Esophagus squamous epithelium (tissue), 4 donors: ENCODE measurements around the genes GDF10, ARHGAP22, DRGX, C10orf53 and OGDHL.

GRCh38 chr10:46756855-46757324 lies 154.3 kb upstream of the PTPN20 start:
- PRO-cap: no peak
- RAMPAGE, long total RNA, 4 experiments: no peak in any of the 4 experiments

DNA sequence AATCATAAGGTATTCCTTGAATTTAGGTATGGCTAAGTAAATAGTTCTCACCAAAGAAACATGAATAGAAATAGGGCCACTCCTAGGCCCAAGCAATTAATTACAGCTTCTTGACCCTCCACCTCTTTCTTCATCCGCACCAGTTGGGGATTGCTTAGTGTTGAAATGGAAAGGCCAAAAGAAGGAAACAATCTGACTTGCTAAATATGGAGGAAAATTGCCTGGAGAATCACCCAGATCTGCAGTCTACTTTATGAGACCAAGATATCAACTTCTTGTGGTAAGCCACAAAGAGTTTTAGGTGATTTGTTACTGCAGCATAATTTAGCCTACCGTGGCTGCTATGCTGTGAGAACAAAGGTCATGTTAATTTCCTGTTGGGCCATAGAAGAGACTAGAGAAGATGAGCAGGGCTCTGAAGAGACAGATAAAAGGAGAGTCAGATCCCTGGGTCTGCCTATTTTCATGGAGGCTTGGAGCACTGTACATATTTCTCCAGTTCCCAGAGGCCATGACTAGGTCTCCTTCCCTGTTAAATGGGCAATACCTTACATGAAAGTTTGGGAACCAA lies 93.4 kb upstream of the GDF10 start:
- PRO-cap: no peak
- RAMPAGE, long total RNA, 4 experiments: no peak in any of the 4 experiments

- PRO-cap: no peak
- RAMPAGE, long total RNA, 4 experiments: no peak in any of the 4 experiments
These were observed at the start of gene GDF10 for GRCh38 chr10:47299939-47300979. Gene GDF10 (plus strand): TSS chr10:47300197.

GRCh38 chr10:47406521-47407007 lies 22.5 kb upstream of the ZNF488 start:
- PRO-cap: bidirectional peak, plus-strand start at chr10:47407104, minus-strand start at chr10:47406853
- RAMPAGE, long total RNA, 4 experiments: no peak in any of the 4 experiments

GRCh38 chr10:47762600-47762996 lies 794 bp downstream of the SYT15B start:
- PRO-cap: no peak
- RAMPAGE, long total RNA, 4 experiments: no peak in any of the 4 experiments

GRCh38 chr10:48130593-48131224 lies 131.1 kb upstream of the FAM25C start:
- PRO-cap: no peak
- RAMPAGE, long total RNA, 4 experiments: no peak in any of the 4 experiments

DNA sequence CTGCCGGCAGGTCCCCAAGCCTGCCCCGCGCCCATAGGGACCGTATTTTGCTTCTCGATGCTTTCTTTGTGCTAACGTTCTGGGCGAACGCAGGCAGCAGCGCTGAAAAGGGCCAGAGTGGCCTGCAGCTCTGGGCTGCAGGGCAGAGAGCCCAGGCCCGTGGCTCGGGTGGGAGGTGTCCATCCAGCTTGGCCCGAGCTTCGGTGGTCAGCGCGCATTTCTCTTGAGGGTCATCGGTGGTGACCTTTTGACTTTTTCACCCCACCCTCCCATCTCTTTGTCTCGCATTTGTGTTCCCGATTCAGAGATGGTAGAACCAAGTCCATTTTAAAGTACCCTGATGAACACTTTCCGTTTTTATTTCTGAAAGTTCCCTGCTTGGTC lies 771 bp downstream of the MAPK8 start:
- PRO-cap: no peak
- RAMPAGE, long total RNA, 4 experiments: no peak in any of the 4 experiments

- PRO-cap: bidirectional peak, plus-strand start at chr10:48334102, minus-strand start at chr10:48333963
- RAMPAGE, long total RNA, 4 experiments: start-site peak on the minus strand in 1 of 4 experiments, at chr10:48333911-48333965 at its widest, 8 reads per replicate
These were observed 27.4 kb downstream of the MAPK8 start for GRCh38 chr10:48333828-48334351.

DNA sequence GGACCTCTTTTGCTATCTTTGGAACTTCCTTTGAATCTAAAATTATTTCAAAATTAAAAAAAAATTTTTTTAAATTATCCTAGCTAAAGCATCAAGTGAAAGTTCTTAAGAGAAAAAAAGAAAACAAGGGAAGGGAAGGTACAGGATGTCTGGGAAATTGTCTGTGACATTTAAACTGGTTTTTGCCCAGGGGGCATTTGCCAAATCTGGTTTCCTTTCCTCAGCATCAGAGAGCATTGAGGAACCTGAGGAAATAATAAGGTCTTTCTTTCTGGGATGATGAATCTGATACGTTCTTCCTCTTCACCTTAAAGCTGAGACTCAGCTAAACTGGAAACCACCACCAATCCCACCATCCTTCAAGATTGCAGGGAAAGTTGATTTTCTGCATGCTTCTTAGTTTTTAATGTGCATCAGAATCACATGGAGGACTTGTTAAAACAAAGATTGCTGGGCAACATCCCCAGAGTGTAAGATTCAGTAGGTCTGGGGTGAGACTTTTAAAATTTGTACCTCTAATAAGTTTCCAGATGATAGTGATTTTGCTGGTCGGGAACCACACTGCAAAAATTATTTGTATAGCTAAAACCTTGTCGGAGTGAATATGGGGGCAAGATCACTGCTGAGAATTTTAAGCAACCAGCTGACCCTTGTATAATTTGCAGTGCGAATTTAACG lies 47.8 kb downstream of the MAPK8 start:
- PRO-cap: no peak
- RAMPAGE, long total RNA, 4 experiments: no peak in any of the 4 experiments

DNA sequence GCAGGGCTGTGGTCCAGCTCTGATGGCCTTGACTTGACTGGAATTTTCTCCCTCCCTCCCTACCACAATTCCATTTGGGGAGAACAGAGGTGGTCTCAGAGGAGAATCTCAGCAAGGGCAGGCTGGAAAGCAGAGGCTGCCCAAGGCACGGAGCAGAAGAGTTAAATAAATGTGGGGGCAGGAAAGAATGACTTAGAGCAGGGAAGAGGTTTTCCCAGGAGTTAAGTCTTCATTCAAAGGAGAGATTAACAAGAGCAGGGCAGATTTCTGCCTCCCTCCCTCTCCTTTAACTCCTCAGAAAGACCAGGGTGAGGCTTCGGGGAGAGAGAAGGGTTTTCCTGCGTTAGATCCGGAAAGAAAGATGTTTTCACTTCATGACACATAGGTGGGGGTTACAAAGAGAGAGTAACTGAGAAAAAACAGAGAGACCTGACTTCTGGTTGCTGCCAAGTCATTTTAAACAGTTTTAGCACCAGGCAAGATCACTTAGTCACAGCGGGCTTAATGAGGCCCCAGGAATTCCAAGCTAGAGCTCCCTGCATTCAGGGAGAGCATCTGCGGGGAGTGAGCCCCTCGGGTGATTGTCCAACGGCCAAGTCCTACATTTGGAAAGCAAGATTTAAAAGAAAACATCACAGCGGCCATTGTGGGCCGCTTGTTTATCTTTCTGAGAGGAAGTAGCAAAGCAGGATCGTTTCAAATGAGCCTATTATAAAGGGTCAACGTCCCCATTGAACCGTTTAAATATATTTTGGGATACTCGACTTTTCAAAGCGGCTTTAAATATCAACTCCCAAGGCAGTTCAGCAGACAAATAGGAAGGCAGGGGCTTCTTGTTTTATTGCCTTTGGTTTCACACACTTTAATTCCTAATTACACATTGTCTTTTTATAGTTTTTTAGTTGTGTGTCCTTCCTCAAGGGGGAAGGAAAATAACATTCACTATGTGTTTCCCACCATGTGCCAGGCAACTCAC lies 78.5 kb downstream of the ARHGAP22 start:
- PRO-cap: no peak
- RAMPAGE, long total RNA, 4 experiments: no peak in any of the 4 experiments

DNA sequence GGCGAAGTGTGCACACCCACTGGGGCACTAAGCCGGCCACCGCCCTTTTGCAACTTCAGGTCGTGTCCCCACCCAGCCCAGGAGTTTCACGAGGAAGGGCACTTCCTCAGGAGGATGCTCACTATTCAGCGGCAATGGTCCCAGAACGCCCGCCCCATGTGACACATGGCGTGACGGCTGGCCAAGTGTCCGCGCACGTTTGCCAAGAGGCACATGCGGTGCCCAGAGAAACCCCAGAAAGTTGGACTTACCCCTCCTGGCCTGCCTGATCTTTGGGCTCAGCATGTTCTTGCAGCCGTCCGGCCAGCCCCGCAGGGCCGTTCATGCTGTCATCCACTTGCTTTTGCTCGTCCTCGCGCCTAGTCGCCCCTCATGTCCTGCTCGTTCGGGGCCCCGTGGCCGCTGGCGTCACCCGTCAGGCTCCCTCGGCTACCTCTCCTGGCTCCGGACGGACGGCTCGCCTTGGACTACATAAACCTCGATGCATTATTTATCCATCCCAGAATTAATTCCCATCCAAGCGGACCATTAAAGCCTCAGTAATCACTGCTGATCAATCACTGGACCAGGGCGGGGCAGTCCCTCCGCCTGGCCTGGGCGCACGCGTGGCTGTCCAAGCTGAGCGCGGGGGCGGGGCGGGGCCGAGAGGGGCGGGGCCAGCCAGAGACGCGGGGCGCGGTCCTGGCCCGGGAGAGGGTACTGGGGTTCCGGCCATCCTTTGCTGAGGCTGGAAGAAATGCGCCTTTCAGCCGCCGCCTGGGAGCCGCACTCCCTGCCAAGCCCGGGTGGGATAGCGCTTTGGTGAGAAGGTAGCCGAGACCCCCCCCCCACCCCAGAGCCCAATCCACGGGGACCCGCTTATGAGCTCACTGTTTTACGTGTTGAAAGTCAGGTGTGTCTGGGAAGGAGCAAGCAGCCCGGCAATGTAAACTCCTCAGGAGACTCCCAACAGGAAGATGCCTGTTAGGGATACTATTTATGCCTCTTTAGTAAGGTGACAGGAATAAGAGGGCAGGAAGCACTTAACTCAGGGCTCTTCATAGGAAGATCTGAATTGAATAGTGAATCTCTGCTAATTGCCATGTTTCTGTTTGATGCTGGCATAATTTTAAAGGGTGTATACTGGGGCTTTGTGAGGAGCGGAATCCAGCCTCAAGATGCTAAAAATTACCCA lies at the start of gene ARHGAP22:
Gene ARHGAP22 (minus strand): TSS at position 562 of the 1,174 bp plus-strand sequence.
- PRO-cap: bidirectional peak, plus-strand start at position 699 of the sequence, minus-strand start at position 595 of the sequence
- RAMPAGE, long total RNA, 4 experiments: start-site peak on the minus strand in 1 of 4 experiments, centred at position 592 of the sequence, 8 reads per replicate

DNA sequence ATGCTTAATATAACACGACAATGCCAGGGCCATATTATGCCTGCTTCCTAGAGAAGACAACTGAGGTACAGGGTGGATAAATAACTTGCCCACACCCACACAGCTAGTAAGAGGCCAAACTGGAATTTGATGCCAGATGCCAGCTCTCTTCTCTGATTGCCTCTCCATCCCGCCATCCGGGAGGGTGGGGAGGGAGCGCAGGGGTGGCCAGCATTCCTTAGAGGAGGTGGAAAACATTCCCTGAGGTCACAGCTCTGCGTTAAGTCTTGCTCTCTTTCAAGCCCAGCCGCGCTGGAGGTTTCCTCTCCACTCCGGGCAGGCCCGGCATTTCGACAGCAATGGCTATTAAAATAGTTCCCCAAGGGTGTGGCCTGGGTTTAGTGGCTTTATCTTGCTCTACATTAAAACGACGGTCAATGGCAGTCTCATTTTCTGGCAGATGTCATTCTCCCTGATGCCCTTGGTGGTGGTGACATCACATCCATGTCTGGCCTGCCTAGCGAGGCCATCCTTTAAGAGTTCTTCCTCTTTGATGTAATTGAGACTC lies 16.1 kb upstream of the C10orf71 start:
- PRO-cap: no peak
- RAMPAGE, long total RNA, 4 experiments: no peak in any of the 4 experiments

DNA sequence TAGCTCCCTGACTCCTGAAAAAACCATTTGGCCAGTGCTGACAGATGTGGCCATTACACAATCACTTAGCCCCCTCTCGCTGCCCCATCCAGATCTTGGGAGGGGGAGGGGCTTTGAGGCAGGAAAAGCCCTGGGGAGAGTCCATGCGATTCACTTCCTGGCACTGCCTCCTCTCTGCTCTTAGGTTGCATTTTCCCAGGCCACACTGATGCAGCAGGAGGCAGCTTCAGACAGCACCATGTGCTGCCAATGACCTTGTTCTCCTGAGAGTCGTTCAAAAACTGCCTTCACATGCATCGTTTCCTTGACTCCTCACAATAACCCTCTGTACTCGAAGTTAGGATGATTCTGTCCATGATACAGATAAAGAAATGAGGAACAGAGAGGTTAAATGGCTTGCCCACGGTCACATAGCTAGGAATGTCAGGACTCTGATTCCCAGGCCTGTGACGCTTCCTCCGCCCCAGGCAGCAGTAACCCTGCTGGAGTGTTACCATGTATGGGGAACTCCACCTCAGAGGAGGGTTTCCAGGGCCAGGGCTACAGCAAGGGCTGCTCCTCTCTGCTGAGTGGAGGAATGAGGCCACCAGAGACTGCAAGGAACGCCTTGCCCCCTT lies 35.9 kb downstream of the DRGX start:
- PRO-cap: no peak
- RAMPAGE, long total RNA, 4 experiments: no peak in any of the 4 experiments

DNA sequence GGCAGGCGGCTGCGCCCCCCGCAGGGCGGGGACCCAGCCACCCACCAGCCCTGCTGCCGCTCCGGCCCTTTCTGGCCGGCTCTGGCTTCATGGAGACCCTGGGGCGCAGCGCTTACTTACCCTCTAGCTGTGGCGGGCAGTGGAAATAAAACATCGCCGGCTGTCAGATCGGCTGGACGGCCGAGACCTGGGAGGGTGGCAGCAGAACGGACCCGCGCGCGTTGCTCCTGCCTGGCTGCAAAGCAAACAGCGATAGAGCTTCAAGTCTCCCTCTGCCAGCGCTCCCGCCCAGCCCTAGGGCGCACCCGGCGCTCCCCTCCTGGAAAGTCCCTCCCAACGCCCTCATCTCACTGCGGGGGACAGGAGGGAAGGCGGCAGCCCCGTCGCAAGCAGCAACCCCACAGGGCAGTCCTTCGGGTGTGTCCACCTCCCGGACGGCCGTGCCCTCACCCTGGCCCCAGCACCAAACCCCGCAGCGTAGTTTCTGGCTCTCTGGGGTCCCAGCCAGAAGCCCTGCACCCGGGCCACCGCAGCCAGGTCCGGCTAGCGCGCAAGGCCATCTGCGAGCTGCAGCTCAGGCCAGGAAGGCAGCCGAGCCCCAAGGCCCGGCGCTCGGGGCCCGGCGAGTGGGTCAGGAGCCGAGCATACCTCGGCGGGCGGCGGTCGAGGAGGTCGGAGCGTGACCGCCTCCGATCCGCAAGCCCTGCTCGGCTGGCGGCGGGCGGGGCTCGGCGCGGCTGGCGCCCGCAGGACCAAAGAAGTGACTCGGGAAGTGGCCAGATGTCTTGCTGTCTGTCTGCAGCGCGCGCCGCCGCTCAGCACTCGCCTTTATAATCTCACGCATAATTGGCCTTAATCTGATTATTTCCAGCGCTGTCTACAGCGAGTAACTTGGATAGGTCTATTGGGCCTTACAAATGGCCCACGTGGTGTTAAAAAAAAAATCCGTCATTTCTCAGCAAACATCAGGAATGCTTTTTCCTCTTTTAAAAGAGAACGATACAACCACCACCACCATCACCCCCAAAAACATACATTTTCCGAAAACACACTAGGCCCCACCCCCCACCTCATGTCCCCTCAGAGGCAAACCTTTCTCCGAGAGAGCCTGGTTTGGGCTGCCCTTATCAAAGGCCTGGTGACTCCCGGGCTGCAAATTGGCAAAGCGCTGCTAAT lies at the start of gene DRGX:
Gene DRGX (minus strand): TSS at position 803 of the 1,176 bp plus-strand sequence.
- PRO-cap: no peak
- RAMPAGE, long total RNA, 4 experiments: no peak in any of the 4 experiments

DNA sequence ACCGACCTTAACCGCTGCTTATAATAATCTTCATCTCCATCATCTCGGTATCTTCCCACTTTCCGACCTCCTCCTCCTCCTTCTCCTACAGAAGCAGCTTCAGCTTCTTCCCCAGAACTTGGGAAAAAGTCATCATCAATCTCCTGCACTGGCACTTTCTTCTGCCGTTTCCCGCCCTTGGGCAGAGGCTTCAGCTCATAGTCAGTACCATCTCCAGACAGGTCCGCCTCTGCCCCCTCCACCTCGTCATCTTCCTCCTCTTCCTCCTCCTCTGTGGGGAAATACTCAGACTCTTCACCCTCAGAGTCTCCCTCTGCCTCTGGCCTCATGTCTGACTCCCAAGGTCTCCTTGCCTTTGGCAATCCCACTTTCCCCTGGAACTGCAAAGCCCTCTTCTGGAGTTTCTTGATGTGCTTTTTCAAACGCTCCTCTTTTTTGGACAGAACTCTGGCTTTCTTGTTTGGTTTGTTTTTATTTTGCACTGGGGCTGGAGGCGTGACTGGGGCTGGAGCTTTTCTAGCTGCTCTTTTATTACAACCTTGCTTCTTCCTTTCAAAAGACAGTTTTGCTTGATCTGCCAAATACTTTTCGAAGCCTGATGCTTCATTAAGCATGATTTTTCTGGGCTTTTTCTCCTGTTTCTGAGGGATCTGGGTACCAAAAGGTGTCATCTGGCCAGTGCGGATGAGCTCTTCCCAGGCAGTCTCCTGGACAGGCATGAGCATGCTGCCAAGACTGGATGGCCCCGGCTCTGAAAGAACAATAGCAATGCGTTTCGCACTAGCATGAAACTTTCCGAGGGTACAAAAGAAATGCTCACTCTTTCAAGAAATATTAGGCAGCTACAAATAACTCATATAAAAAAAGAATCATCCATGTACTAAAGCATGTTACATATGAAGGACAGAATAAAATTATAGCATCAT lies 14.6 kb downstream of the ERCC6 start:
- PRO-cap: no peak
- RAMPAGE, long total RNA, 4 experiments: no peak in any of the 4 experiments

DNA sequence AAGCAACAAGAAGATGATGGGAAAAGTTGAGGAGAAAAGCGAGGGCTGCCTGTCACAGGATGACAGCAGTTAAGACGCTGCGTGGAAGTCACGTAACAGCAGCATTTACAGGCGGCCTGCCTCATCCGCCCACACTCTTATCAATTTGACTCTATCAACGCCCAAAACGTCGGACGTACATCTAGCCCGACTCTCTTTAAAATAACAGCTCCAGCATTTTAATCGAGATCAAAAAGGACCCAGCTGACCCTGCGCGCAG lies 561 bp downstream of the ERCC6 start:
- PRO-cap: no peak
- RAMPAGE, long total RNA, 4 experiments: no peak in any of the 4 experiments

GRCh38 chr10:49679180-49679960 lies at the start of gene C10orf53:
Gene C10orf53 (plus strand): TSS chr10:49679651.
- PRO-cap: no peak
- RAMPAGE, long total RNA, 4 experiments: no peak in any of the 4 experiments

GRCh38 chr10:49761380-49762501 lies at the start of gene OGDHL:
Gene OGDHL (minus strand): TSS chr10:49762323.
- PRO-cap: no peak
- RAMPAGE, long total RNA, 4 experiments: no peak in any of the 4 experiments

DNA sequence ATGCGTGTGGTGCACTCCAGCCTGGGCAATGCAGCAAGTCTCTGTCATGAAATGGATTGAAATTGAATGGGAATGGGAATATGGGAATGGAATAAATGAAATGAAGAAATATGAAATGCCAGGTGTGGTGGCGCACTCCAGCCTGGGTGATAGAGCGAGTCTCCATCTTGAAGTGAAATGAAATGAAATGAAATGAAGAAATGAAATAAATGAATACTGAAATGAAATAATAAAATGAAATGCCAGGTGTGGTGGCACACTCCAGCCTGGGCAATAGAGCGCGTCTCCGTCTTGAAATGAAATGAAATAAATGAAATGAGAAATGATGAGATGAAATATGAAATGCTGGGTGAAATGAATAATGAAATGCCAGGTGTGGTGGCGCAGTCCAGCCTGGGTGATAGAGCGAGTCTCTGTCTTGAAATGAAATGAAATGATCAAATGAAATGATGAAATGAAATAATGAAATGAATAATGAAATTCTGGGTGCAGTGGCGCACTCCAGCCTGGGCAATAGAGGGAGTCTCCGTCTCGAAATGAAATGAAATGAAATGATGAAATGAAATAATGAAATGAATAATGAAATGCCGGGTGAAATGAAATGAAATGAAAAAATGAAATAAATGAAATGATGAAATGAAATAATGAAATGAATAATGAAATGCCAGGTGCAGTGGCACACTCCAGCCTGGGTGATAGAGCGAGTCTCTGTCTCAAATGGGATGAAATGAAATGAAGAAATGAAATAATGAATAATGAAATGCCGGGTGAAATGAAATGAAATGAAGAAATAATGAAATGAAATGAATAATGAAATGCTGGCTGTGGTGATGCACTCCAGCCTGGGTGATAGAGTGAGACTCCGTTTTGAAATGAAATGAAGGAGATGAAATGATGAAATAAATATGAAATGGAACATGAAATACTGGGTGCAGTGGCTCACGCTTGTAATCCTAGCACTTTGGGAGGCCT lies 22.4 kb downstream of the TIMM23B start:
- PRO-cap: no peak
- RAMPAGE, long total RNA, 4 experiments: no peak in any of the 4 experiments

- PRO-cap: no peak
- RAMPAGE, long total RNA, 4 experiments: no peak in any of the 4 experiments
These were observed 68.0 kb upstream of the ASAH2 start for GRCh38 chr10:50318991-50319947.